NB4 (cell line): ENCODE measurements around a stretch of chr9.

DNA sequence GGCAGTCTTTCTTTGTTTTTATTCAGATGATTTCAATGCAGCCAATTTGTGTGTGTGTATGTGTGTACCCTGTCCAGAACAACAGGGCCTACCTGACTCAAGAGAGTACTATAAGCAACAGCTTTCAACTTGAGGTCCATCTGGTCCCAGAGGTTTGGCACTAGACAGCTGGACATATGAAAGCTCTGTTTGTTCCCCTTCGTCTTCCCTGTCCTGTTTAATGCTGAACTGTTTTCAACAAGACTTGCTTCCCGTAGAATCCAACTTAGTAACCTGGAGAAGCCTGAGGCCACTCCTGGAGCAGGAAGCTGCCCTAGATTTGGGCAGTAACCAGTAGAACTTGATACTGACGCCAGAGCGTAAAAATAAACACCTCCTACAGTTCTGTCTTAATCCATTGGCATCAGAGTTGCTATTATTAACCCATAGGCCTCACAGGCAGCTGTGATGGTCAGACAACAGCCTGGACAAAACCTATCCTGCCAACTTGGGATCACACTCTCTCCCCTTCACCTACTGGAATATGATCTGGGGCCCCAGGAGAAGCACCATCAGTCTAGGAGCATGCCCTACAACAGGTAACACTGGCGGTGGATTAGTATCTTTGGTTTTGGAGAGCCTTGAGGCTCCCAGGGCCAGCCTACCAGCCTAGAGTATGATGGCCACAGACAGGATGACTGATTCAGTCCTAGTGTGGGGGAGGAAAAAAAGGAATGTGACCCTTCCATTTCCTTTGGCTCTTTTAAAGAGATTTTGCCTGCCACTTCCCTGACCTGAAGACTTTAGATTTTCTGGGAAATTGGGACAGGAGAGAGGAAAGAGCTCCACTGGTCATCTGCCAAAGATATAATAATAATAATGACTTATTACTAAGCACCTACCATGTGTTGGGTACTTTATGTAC lies 29.2 kb downstream of the RUSC2 start:
- RRBS = no CpG with 5 or more reads among the region's 5 CpGs

GRCh38 chr9:35538287-35539336 lies 25.1 kb downstream of the FAM166B start:
- RRBS = no CpG with 5 or more reads among the region's 21 CpGs

DNA sequence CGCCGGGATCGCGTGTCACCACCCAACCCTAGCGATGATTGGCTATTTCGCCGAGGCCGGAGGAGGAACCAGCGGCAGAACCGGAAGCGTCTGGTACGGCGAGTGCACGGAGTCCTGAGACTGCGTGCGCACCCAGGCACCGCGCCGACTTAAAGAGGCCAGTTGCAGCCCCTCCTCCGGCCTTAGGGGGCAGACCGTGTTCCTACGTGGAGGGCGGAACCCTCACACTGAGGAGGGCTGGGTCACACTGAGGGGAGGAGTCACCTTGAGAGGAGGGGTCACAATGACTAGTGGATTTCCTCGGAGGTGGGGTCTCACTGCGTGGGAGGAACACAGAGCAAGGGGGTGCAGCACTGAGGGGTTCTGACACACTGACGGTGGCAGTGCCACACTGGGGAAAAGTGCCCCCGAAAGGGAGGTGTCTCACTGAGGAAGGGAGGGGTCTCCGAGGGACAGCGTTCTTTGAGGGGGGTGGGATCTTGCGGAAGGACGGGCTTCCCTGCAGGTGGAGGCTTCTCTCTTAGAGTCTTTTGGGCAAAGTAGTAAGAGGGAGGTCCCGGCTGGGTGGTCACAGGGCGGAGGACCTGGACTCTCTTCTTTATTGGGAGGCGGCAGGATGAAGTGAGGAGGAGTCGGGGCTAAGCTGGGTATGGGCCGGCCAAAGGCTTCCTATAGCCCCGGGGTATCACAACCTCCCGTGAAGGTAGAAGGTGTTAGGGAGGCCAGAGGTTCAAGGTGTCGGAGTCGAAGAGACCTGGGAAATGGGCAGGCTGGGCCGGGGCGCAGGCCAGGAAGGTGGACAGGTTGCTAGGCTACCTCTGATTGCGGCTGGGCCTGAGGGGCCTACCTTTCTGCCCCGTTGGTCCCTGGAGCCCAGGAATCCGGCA lies 715 bp upstream of the TESK1 start:
- RRBS = 7% methylated on average over 25 of the region's 45 CpGs

DNA sequence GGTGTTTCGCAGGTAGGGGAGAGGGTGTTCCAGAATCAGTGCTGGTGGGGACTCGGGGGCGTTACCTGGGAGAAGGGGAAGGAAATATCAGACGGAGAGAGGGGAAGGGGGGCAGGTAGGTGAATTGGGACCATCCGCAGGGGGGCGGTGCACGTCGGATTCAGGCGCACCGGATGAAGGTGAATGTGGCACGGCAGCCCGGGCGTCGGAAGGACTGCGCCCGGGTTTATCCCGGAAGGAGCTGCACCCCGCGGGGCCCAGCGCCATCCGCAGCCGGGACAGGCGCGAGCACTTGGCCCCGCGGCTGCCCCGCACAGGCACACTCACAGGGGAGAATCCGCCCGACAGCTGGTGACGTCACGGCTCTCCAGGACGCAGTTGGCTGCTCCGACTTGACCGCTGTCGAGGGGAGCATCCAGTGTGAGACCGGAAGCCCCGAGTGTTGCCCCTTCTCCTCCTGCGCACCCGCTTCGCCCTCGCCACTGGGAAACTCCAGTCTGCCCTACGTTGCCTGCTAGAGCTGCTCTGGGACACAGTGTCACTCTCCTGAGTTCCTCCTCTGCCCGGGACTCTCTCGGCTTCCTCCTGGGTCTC lies 1.3 kb downstream of the CD72 start:
- RRBS = 81% methylated on average over 7 of the region's 44 CpGs

DNA sequence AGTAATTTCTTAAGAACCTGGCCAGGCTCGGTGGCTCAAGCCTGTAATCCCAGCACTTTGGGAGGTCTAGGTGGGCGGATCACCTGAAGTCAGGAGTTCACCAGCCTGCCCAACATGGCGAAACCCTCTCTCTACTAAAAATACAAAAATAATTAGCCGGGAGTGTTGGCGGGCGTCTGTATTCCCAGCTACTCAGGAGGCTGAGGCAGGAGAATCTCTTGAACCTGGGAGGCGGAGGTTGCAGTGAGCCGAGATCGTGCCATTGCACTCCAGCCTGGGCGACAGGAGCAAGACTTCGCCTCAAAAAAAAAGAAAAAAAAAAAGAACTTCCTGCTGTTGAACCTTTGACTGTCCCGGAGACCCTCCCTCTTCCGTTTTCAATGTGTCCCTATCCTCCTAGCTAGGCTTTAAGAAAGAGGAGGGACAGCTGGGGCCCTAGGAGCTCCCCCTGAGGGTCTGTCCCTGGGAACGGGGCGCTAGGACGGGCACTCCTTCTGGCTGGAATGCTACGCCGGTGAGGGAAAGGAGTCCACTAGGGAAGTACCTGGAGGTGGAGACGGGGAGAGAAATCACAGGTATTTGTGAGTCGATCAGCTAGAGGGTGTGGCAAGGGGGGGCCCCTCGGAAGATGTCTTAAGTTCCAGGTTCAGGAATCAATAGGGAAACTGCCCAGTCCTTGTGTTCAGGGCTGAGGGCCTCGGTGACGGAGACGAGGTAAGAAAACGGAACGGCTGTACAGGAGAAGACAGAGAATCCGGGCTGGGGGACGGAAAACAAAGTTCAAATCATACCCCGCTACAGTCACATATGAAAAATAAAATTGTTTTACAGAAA lies 4.7 kb downstream of the SIT1 start:
- RRBS = no CpG with 5 or more reads among the region's 29 CpGs

GRCh38 chr9:35681693-35682549 lies 7.8 kb downstream of the TPM2 start:
- RRBS = no CpG with 5 or more reads among the region's 10 CpGs

GRCh38 chr9:35695850-35696543 lies 6.3 kb upstream of the TPM2 start:
- RRBS = no CpG with 5 or more reads among the region's 6 CpGs

- RRBS = no CpG with 5 or more reads among the region's 10 CpGs
Measured at GRCh38 chr9:35706260-35706964, 16.7 kb upstream of the TPM2 start.

DNA sequence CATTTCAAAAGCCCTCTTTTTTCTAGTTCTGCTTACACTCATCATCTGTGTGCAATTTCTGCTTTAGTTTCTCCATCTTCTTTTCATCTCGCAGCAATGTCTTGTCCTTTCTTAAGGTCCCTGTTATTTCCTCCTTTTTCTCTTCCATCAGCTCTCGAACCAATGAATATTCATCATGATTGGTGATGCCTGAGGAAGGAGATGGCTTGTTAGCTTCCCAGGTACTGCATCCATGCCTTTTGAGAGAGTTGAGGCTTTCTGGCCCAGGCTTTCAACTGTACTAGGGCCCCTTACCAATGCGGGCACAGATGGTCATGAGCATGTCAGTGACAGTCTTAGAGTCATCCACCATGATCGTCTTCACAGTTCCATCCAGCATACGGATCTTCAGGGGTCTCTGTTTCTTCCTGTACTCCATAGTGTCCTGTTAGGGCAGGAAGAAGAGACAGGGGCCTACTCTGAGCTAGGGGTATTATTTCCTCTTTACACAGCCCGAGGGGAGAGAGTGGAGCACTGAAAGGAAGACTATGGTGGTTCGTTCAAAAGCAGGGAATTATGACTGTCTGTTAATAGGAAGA lies 7.4 kb downstream of the TLN1 start:
- RRBS = no CpG with 5 or more reads among the region's 7 CpGs

GRCh38 chr9:35752521-35753284 lies 1.4 kb downstream of the MSMP start:
- RRBS = no CpG with 5 or more reads among the region's 10 CpGs

GRCh38 chr9:35799527-35800367 lies 8.4 kb downstream of the NPR2 start:
- RRBS = no CpG with 5 or more reads among the region's 12 CpGs

DNA sequence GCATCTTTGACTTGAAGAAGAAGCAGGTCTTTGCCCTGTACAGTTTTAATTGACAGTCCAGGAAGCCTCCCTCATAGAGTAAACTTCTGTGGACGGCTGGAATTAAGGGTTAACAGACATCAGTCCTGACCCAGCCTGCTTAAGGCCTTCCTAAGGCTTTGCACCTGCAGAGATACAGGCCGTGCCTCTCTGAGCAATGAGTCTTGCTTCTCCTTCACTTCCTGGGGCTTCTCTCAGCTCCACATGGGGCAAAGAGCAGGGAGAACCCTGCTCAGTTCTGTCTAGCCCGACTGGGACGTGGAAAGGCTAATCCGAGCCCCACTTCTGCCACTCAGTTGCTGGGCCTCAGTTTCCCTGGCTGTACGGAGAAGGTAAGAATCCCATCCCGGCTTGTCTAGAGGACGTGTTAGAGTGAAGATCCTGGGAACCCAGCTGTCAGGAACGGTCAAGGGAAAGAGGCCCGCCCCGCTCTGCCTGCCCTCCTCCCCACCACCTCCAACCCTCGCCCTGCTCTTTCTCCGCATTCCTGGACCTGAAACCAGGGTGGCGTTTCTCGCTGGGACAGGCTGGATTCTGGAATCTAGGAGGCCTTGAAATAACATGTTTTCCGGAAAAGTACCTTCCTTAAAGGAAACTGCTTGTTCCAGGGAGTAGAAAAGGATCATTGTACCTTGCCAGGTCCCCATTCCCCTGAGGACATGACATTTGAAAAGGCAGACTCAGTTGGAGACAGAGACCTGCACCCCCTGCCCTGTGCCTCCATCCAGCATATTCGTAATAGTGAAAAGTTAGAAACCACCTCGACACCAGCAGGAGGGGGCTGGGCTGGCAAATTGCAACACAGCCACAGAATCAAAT lies 6.6 kb downstream of the SPAAR start:
- RRBS = no CpG with 5 or more reads among the region's 18 CpGs

DNA sequence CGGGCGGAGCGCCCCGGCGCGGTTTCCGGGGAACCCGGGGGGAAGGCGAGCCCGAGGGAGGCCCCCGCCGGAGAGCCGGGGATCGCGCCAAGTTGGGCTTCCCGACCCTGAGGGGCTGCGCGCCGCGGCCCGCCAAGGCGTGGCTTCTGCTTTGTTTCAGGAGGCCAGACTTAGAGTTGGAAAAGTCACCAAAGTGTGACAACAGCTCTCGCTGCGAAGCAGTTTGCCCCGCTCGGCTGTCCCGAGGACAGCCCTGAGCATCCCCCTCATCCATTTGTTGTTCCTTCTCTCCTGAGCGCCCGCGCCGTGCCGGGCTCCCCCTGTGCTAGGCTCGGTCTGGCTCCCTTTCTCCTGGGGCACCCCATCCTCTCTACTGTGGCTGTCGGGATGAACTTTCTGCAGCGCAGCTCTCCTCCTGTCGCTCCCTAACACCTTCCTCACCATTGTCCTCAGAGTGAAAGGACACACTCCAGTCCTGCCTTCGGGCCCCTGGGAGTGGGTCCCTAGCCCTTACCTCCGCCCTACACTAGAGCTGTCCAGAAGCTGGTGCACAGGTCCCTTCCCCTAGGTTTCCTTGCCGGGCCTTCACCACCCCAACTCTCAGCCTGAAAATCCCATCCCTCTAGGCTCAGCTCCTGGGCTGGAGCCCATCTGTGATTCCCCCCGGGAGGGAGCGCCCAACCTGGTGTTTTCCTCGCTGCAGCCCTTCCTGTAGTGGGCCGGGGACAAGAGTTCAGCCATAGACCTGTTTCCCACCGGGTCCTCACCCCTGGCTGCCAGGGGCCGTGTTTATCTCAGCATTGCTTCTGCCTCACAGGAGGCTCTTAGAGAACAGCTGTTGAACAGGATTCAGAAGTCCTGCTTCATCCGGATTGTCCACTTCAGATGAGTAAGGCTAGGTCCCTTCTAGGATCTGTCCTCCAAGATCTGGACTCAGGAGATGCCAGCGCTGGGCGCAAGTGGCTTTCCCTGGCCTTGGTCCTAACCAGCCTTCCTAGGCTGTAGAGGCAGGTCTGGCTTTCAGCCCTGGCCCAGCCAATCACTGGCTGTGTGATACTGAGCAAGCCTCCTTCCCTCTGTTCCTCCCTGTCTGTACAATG lies 738 bp downstream of the GLIPR2 start:
- RRBS = 58% methylated on average over 10 of the region's 48 CpGs

- RRBS = no CpG with 5 or more reads among the region's 9 CpGs
Measured at GRCh38 chr9:36141404-36141844, 4.9 kb downstream of the GLIPR2 start.

DNA sequence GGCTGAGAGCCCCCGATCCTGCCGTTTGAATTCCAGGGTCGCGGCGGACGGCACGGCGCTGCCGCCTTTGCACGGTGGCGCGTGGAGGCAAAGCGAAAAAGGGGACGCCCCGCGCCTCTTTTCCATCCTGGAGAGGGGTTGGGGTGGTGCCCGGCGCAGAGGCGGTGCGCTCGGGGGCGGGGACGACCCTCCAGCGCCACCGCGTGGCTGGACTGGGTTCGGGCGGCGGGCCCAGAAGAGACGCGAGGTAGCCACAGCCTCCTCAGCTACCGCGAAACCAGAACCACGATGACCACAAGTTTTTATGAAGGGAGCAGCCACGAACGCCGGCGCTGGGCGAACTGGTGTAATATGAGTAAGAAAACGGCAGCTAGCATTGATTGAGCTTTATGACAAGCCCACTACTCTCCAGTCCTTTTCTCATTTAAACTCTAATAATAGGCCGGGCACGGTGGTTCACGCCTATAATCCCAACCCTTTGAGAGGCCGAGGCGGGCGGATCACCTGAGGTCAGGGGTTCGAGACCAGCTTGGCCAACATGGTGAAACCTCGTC lies 2.6 kb upstream of the CCIN start:
- RRBS = no CpG with 5 or more reads among the region's 48 CpGs

DNA sequence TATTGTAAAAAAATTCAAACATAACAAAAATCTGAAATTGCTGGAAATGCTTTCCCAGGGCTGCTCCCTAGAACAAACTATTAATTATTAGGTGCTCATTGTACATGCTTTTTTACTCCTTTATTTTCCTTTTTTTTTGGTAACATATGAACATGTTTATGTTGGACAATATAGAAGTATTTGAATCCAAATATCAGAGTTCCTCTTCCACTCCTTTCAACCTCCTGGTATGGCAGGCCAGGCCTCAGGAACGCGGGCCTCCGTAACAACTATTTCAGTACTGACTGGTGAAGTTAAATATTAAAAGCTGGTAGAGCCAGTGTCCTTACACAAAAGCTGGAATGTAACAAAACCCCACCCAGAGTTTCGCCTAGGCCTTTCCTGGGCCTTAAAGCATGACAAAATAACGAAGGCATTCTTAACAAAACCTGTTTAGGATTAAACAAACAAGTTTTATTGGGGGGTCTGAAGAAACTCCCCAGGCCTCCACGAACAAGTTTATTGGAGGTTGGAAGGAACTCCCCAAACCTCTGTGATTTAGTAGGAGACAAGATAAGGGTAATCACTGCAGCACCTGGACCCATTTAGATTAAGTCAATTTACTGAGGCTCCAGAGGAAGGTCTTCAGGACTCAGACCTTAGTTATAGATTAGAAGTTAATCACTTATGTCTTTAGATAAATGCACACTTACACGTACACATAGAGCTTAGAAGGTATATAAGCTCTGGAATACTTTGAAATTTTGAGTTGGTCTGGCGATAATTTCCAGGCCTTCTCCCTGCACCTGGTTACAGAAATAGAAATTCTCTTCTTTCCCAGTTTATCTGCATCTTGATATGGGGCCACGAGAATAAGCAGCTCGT lies 61.6 kb upstream of the GNE start:
- RRBS = no CpG with 5 or more reads among the region's 10 CpGs

DNA sequence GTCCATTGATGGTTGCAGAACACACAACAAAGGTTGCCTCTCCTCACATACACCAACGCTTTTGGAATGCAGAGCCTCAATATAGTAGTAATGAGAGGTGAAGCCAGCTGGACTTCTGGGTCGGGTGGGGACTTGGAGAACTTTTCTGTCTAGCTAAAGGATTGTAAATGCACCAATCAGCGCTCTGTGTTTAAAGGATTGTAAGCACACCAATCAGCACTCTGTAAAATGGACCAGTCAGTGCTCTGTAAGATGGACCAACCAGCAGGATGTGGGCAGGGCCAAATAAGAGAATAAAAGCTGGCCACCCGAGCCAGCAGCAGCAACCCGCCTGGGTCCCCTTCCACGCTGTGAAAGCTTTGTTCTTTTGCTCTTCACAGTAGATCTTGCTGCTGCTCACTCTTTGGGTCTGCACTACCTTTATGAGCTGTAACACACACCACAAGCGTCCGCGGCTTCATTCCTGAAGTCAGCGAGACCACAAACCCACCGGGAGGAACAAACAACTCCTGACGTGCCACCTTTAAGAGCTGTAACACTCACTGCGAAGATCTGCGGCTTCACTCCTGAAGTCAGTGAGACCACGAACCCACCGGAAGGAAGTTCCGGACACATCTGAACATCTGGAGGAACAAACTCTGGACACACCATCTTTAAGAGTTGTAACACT lies 58.1 kb upstream of the RNF38 start:
- RRBS = no CpG with 5 or more reads among the region's 17 CpGs

- RRBS = no CpG with 5 or more reads among the region's 6 CpGs
Measured at GRCh38 chr9:36503697-36504539, 68.8 kb upstream of the MELK start.

- RRBS = 93% methylated on average over 4 of the region's 32 CpGs
Measured at GRCh38 chr9:36818139-36818808, 215.8 kb downstream of the PAX5 start.

- RRBS = no CpG with 5 or more reads among the region's 14 CpGs
Measured at GRCh38 chr9:36993657-36994474, 40.2 kb downstream of the PAX5 start.